BJ (cell line): Measurements from ENCODE around the genes ZNF792, TMEM147 and KMT2B.

GRCh38 chr19:34963886-34964517 is at the start of gene ZNF792:
TSS of gene ZNF792 (minus strand) at chr19:34964229.
- CAGE, long polyA plus RNA: no peak
- RRBS: 2% methylated on average over 11 of the region's 50 CpGs

- CAGE, long polyA plus RNA: no peak
- RRBS: no CpG with 5 or more reads among the region's 27 CpGs
Observed at GRCh38 chr19:35039878-35040465, 1.5 kb upstream of the HPN start.

GRCh38 chr19:35048543-35049727 is 7.4 kb downstream of the HPN start:
- CAGE, long polyA plus RNA: no peak
- RRBS: 15% methylated on average over 2 of the region's 23 CpGs

- CAGE, long polyA plus RNA: no peak
- RRBS: no CpG with 5 or more reads among the region's 4 CpGs
Observed at GRCh38 chr19:35135628-35136088, 799 bp upstream of the LGI4 start.

DNA sequence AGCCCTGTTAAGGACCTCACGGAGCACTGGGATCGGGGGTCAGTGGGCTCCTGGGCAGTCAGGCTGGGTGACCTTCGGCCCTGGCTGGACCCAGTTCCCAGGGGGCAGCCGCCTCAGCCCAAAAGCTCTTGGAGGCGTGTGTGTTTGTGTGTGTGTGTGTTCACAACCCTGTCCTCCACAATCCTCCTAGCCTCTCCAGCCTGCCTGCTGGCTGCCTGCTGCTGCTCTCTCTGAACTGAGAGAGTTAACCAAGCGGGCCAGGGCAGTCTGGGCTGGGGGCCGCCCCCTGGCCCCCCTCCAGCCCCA is 252 bp upstream of the FXYD1 start:
- CAGE, long polyA plus RNA: no peak
- RRBS: no CpG with 5 or more reads among the region's 7 CpGs

- CAGE, long polyA plus RNA: no peak
- RRBS: no CpG with 5 or more reads among the region's 27 CpGs
Observed at GRCh38 chr19:35142386-35142909, 607 bp upstream of the FXYD7 start.

GRCh38 chr19:35152573-35152872 is 2.0 kb upstream of the FXYD5 start:
- CAGE, long polyA plus RNA: no peak
- RRBS: no CpG with 5 or more reads among the region's 4 CpGs

GRCh38 chr19:35205047-35205676 is 23.4 kb downstream of the FAM187B start:
- CAGE, long polyA plus RNA: no peak
- RRBS: no CpG with 5 or more reads among the region's 7 CpGs

GRCh38 chr19:35270962-35271373 is 2.2 kb downstream of the USF2 start:
- CAGE, long polyA plus RNA: no peak
- RRBS: 76% methylated on average over 1 of the region's 7 CpGs

DNA sequence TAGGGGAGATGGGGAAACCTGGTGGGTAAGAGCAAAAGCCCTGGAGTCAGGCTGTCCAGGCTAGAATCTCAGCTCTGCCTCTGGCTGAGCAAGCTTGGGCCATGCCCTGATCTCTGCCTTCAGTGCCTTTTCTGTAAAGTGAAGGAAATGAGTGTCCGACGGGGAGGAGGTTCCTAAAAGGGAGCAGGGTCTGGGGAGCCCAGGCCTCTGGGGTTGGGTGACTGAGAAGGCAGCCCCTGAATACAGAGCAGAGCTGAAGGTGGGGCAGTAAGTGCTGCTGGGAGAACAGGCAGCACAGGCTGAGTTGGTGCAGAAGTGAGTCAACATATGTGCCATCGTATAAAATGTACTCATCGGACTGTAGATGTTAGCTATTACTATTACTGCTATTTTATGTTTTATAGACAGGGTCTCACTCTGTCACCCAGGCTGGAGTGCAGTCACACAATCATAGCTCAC is 1.1 kb upstream of the HAMP start:
- CAGE, long polyA plus RNA: no peak
- RRBS: no CpG with 5 or more reads among the region's 4 CpGs

GRCh38 chr19:35317330-35318007 is 11.5 kb upstream of the CD22 start:
- CAGE, long polyA plus RNA: no peak
- RRBS: no CpG with 5 or more reads among the region's 8 CpGs

DNA sequence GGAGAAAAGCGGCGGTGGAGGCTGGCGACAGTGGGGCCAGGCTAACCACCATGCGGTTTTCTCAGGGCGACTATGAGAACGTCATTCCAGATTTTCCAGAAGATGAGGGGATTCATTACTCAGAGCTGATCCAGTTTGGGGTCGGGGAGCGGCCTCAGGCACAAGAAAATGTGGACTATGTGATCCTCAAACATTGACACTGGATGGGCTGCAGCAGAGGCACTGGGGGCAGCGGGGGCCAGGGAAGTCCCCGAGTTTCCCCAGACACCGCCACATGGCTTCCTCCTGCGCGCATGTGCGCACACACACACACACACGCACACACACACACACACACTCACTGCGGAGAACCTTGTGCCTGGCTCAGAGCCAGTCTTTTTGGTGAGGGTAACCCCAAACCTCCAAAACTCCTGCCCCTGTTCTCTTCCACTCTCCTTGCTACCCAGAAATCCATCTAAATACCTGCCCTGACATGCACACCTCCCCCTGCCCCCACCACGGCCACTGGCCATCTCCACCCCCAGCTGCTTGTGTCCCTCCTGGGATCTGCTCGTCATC is 1.1 kb upstream of the FFAR1 start:
- CAGE, long polyA plus RNA: no peak
- RRBS: no CpG with 5 or more reads among the region's 18 CpGs

- CAGE, long polyA plus RNA: no peak
- RRBS: no CpG with 5 or more reads among the region's 26 CpGs
Observed at GRCh38 chr19:35513953-35514642, 649 bp upstream of the DMKN start.

DNA sequence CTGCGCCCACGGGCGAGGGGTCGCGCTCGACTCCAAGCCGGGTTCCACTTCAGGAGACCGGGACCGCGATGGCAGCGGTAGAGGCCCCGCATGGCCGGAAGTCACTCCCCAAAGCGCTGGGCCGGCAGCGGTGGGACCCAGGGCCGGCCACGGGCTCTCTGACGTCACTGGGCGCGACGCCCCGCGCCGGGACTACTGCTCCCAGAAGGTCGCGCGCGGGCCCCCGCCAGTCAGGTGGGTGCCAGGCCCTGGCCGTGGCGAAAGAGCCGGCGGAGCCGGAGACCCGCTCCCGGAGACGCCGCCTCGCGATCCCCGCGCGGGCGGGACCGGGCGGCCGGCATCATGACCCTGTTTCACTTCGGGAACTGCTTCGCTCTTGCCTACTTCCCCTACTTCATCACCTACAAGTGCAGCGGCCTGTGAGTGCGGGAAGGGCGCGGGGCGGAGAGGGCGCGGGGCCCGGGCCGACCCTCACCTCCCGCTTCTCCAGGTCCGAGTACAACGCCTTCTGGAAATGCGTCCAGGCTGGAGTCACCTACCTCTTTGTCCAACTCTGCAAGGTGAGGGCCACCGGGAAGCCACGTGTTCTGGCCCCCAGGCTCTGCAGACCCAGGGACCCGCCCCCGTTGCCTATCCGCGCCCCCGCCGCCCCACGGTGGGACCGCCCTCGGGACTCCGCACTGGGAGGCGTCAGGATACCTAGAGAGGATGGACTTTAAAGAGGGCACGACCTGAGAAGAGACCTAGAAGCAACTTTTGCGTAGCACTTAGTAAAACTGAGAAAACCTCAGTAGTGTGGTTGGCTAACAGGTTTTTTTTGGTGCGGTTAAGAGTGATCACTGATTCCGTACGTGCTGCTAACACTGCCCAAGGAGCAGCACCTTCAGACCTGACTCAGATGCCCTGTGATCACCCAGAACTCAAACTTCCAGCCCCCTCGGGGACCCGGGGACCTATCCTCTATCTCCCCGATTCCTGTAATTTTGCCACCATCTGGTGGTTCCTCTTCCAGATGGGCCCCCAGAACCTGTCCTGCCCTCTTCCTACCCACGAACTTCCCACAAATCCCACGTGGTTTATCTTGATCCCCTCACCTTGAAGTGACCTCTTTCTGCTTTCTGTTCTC is at the start of gene TMEM147:
Gene TMEM147 (plus strand): TSS at position 229 of the 1,126 bp plus-strand sequence.
- CAGE, long polyA plus RNA: start-site peak on the plus strand centred at position 260 of the sequence, 65 bp wide, 466 and 284 reads in 2 replicates
- RRBS: 3% methylated on average over 48 of the region's 86 CpGs

DNA sequence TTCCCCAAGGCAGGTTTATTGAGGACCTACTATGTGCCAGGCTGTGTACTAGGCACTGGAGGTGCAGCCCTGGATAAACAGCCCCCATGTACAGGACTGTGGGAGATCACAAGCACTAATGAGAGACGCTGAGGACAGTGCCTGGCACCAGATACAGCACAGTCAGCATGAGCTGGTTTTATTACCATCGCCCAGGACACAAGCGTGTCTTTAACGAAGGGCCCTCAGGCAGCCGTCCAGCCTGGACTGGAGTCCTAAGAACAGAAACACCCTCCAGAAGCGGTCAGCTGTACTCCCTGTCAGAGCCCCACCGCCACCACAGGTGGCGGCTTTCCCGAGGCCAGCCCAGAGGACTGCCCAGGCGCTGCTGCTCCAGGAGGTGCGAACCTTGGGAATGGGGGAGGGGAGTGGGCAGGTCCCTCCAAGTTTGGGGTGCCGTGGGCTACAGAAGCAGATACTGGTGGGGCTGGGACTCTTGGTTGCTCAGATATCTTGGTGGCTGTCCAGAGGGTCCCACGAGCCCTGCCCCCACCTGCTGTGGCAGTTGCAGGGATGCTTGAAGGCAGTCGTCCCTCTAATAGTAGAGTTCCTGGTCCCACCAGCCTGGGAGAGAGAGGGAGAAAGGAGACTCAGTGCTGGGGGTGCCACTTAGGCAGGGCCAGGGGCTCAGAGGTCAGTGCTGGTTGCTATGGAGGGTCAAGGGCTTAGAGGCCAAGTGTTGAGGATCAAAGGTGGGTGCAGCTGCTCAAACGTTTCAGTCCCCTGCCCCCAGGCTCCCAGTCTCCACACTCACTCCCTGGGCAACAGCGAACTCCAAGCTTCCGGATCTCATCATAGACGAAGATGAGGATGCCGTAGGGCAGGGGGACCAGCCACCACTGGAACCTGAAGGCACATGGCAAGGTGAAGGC is 4.9 kb downstream of the TMEM147 start:
- CAGE, long polyA plus RNA: no peak
- RRBS: no CpG with 5 or more reads among the region's 19 CpGs

DNA sequence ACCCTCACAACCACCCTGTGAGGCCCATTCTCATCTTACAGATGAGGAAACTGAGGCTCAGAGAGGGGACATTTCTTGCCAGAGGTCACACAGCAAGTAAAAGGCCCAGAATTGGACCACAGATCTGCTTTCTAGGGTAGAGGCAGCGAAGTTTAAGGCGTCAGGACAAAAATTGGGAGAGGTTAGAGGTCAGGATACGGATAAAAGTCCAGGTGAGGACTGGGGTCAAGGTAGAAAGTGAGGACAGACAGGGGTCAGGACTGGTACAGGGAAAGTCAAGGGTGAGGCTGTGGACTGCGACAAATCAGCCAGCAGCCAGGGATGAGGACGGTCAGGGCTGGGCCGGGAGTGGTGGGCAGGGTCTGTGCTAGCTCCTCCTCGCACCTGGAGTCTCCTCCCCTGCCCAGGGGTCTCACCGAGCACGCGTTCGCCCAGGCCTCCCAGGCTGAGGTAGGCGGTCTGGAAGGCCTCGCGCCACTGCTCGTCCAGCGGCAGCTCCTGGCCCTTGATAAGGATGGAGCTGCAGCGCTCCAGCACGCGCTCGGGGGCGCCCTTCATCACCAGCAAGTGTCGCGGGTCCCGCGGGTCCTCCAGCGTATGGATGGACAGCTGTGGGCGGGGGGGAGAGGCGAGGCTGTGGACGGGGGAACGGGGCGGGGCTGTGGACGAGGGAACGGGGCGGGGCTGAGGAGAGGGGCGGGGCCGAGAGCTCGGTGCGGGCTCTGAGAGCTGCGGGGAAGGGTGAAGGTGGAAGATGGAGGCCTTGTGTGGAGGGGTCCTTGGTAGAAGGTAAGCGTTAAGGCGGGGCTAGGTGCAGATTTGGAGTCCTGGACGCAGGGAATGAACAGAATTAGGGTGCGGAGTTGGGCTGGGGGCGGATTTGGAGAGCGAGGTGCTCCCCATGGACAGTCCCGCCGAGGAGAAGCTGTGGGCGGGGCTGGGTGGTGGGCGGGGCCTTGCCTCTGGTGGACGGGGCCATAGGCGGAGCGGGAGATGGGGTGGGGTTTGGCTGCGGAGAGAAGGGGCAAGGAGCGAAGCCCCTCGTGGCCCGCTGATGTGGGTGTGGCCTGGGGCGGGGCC is 5.9 kb downstream of the ATP4A start:
- CAGE, long polyA plus RNA: no peak
- RRBS: no CpG with 5 or more reads among the region's 57 CpGs

DNA sequence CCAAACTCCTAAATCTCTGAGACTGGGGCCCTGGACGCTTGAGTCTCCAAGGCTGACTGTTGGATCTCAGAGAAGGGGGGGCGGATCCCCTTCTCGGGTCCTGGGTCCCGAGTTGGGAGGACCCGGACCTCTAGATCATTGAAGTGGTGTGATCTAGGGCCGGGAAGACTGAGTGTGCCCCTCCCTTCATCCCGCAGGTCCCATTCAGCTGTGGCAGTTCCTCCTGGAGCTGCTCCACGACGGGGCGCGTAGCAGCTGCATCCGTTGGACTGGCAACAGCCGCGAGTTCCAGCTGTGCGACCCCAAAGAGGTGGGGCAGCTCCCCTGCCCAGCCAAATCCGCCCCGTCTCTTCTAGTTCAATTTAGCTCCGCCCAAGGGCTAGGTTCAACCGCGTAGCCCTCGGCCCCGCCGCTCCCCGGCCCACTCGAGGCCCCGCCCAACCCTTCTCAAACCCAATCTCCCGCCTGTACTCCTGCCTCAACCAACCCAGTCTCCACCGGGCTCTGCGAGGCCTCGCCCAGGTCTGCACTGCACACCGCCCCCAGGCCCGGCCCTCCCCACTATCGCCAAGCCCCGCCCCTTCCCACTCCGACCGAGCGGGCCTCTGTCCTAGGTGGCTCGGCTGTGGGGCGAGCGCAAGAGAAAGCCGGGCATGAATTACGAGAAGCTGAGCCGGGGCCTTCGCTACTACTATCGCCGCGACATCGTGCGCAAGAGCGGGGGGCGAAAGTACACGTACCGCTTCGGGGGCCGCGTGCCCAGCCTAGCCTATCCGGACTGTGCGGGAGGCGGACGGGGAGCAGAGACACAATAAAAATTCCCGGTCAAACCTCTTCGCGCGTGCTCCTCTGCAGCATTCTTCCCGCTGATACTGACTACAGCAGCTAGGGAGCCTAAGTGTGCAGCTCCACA is 2.7 kb downstream of the ETV2 start:
- CAGE, long polyA plus RNA: no peak
- RRBS: 2% methylated on average over 25 of the region's 65 CpGs

DNA sequence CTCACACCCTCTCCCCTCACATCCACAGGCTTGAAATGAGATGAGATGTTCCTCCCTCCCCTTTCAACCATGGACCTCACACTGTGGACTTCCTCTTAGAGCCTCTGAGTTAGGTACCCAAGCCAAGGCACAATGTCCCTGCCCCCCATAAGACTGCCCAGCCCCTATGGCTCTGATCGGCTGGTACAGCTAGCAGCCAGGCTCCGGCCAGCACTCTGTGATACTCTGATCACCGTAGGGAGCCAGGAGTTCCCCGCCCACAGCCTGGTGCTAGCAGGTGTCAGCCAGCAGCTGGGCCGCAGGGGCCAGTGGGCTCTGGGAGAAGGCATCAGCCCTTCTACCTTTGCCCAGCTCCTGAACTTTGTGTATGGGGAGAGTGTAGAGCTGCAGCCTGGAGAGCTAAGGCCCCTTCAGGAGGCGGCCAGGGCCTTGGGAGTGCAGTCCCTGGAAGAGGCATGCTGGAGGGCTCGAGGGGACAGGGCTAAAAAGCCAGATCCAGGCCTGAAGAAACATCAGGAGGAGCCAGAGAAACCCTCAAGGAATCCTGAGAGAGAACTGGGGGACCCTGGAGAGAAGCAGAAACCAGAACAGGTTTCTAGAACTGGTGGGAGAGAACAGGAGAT is 3.2 kb upstream of the KMT2B start:
- CAGE, long polyA plus RNA: no peak
- RRBS: no CpG with 5 or more reads among the region's 7 CpGs

- CAGE, long polyA plus RNA: no peak
- RRBS: 2% methylated on average over 61 of the region's 110 CpGs
Observed at GRCh38 chr19:35717377-35718166, at the start of gene KMT2B. TSS of gene KMT2B (plus strand) at chr19:35718003.

GRCh38 chr19:35729953-35731211 is 11.9 kb downstream of the IGFLR1 start:
- CAGE, long polyA plus RNA: no peak
- RRBS: no CpG with 5 or more reads among the region's 43 CpGs